Tongue (tissue), 2 donors: ENCODE measurements around the gene C19orf67.

DNA sequence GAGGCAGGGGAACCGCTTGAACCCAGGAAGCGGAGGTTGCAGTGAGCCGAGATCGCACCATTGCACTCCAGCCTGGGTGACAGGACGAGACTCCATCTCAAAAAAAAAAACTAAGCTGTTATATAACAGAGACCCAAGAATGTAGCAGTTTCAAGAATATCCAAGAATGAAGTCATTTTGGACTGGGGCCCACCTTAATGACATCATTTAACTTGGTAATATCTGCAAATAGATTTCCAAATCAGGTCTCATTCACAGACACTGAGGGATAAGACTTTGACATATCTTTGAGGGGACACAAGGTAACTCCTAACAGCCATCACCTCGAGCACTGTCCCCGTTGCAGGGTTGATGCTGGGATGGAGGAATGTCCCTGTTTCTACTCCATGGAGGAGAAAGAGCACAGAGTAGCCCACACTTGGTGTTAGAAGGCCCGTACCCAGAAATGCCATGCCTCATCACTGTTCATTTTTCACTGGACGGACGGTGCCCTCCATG is 19.8 kb upstream of the YJU2B start:
- RAMPAGE, long total RNA, result no peak

DNA sequence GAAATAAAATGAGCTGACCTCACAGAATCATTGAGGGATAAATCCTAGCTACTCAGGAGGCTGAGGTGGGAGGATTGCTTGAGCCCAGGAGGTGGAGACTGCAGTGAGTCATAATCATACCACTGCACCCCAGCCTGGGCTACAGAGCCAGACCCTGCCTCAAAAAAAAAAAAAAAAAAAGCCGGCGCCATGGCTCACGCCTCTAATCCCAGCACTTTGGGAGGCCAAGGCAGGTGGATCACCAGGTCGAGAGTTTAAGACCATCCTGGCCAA is 7.2 kb downstream of the YJU2B start:
- RAMPAGE, long total RNA, result no peak

GRCh38 chr19:13774945-13775268 is 651 bp downstream of the C19orf53 start:
- RAMPAGE, long total RNA, result no peak

GRCh38 chr19:13839447-13840326 is 37.2 kb upstream of the NANOS3 start:
- RAMPAGE, long total RNA, result no peak

DNA sequence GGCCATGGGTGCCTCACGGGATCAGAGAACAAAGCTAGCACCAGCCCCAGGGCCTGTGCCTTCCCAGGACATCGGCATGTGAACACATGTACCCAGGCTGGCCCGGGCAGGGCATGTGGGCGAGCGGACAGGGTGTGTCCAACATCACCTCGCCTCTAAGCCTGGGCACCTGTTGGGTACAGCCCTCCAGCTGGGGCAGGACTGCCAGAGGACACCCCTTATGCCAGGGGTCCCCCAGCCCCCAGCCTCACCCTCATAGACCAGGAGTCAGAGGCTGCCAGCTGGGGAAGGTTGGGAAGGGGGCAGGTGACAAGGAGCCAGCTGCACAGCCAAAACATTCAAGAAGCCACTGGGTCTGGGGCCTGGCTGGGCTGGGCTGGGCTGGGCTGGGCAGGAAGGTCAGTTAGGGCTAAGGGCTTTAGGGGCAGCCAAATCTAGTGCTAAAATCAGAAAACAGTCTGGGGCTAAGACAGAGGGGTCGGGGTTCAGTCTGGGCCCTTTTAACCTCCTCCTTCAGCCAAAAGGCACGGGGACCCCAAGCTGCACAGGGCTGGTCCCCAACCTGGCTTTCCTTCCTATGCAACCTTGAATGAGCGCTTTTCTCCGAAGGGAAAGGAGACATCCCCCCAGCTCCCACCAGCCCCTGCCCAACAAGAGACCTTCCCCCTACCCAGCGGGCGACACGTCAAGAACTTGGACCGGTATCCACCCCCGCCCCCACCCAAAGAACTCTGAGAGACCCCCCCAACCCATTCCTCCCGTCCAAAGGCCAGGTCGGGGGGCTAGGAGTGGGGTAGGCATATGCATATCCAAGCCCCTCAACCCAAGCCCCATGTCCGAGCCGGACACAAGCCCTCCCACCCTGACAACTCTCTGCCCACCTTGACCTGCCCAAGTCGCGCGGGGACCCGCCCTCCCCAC is 35.2 kb upstream of the NANOS3 start:
- RAMPAGE, long total RNA, result no peak

DNA sequence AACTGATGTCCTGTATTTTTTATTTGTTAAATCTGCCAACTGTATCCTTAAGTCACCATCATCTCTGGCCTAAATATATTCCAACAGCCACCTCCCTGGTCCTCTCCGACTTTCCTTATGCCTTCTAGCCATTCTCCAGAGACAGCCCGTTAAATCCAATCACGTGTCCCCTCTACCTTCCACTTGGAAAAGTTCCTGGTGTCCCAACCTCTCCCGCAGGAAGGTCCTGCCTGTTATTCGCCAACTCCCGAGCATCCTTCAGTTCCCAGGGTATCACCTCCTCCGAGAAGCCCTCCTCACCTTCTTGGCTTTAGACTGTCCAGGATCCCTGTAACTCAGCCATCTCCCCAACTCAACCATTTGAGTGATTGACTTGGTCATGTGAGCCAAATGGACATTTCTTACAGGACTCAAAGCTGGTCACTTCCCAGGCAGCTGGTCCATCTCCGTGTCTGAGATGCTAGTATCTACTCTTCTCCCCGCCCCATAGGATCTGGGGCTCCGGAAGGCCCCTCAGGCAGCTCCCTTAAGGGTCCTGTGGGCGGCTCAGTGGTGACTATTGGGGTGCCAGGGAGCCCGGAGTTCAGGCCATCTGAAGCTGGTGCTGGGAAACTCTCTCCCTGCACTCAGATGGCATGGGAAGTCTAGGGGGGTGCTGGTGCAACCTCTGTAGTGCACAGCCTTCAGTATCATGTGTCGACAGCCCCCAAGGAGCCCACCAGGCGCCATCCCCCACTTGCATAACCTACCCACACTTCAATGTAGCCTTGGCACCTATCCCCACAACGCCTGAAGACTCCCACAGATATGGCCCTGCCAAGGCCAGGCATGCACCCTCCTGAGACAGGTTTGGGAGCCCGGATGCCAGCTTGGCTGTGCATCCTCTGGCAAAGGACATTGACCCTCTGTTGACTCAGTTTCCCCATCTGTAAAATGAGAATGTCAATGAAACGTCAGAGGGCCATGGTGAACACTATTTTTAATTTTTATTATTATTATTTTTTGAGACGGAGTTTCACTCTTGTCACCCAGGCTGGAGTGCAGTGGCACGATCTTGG is 27.8 kb upstream of the NANOS3 start:
- RAMPAGE, long total RNA, result no peak

- RAMPAGE, long total RNA, result no peak
These were observed 4.1 kb upstream of the NANOS3 start for GRCh38 chr19:13872373-13873619.

- RAMPAGE, long total RNA, result no peak
These were observed 3.6 kb downstream of the DCAF15 start for GRCh38 chr19:13955763-13956420.

DNA sequence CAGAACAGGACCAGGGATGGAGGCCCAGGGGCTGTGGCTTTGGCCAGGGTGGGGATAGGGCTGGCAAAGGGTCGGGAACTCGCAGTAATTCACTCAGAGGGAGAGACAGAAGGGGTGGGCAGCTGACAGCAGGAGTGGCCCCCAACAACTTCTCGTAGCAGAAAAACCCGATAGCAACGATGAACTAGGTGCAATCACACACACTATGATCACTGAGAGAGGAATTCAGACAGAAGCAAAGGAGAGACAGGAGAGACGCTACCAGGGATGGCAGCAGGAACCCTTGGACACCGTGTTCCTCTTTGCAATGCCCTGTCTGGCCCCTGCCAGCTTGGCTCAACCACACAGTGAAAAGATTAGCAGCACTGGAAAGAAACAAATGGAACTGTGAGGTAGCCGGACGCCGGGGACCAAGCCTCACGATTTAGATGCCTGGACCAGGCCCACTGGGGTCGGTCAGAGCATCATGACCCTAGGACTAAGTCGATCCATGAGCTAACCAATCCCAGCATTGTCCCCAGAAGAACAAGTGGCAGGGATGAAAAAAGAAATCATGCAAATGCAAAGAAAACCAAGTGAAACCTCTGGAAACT is 23.6 kb downstream of the DCAF15 start:
- RAMPAGE, long total RNA, result no peak

DNA sequence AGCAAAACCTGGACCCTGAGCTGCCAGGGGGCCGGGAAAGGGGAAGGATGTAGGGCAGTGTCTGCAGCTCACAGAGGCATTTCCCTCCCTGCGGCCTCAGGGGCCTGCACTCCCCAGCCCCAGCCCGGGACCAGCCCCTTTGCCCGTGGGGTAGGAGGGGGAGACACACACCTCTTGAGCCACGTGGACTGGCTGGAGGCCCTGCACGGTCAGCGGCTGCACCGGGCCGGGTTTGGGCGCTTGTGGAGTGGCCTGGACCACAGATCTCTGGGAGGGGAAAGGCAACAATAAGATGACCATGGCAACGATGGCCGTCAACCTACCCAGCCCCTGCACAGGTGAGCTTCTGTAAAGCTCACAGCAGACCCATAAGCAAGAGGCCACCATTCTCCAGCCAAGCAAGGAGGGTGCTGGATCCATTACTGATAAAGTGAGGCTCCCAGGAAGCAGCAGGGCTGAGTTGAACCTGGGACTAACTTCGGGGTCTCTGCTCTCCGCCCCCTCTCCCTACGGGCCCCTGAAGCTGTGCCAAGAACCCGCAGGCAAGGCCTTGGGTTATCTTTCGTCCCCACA is 26.8 kb downstream of the RFX1 start:
- RAMPAGE, long total RNA, result no peak

GRCh38 chr19:13993482-13994102 is 12.5 kb downstream of the RFX1 start:
- RAMPAGE, long total RNA, result no peak

DNA sequence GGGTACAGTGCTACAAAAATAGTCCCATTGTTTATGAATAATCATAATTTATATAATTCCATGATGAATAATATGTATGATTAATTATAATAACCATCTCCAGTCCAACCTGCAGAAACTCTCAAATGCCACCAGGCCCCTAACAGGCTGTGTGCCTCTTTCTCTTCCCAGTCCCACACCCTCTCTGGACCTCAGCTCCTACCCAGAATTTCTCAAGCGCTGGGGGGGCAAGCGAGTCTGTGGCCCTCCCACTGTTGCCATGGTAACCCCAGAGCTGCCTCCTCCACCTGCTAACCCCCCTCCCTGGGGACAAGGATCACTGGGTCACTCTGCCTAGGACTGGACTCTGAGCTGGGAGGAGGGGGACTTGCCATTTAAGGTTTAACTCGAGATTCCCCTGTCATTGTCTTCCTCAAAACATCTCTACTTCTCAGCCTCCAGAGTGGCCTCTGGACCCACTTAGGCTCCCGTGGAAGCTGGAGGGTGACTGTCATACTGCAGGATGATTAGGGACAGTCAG is 2.3 kb downstream of the PALM3 start:
- RAMPAGE, long total RNA, result no peak

DNA sequence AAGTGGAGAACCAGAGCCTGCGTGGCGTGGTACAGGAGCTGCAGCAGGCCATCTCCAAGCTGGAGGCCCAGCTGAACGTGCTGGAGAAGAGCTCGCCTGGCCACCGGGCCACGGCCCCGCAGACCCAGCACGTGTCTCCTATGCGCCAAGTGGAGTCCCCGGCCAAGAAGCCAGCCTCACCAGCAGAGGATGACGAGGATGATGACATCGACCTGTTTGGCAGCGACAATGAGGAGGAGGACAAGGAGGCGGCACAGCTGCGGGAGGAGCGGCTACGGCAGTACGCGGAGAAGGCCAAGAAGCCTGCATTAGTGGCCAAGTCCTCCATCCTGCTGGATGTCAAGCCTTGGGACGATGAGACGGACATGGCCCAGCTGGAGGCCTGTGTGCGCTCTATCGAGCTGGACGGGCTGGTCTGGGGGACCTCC is 1.9 kb upstream of the MISP3 start:
- RAMPAGE, long total RNA, result no peak

DNA sequence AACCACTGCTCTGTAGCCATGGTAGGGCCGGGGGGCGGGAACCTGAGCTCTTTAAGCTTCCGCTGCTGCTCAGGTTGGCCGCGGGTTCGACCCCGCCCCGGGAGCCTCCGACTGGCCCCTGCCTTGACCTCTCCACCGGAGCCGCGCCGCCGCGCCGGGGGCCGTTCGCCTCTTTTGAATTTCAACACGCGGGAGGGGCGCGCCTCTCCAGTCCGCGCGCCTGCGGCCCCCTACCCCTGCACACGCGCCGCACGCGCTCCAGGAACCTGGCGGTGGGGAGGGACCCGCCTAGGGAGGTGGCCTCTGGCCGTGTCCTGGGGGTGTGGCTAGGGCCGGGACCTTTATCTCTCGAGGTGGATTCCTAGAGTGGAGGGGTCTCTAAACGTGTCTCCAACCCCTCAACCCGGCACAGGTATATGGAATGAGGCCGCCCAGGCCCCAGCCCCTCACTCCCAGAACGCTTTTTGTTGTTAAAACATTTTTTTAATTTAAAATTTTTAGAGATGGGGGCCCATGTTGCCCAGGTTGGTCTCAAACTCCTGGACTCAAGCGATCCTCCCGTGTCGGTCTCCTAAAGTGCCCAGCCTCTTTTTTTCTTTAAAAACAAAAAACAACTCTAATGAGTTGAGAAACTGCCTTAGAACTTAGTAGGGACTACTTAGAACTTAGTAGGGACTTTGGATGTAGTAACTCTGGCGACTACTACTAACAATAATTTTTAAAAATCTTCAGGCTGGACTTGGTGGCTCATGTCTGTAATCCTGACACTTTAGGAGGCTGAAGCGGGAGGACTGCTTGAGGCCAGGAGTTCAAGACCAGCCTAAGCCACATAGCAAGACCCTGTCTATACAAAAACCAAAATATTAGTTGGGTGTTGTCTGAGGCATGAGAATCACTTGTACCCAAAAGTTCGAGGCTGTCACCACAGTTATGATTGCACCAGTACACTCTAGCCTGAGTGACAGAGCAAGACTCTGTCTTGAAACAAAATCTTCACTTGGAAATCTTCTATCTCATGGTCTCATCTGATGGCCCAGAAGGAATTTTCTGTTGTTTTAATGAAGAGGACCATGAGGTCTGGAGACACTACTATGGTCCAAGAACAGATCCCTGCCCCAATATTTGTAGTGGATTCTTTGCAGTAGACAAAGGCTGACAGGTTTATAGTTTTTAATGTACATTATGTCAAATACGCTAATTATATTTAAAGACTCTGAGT is at the start of gene C19orf67:
Gene C19orf67 (minus strand): TSS at position 176 of the 1,219 bp plus-strand sequence.
- RAMPAGE, long total RNA, result no peak

DNA sequence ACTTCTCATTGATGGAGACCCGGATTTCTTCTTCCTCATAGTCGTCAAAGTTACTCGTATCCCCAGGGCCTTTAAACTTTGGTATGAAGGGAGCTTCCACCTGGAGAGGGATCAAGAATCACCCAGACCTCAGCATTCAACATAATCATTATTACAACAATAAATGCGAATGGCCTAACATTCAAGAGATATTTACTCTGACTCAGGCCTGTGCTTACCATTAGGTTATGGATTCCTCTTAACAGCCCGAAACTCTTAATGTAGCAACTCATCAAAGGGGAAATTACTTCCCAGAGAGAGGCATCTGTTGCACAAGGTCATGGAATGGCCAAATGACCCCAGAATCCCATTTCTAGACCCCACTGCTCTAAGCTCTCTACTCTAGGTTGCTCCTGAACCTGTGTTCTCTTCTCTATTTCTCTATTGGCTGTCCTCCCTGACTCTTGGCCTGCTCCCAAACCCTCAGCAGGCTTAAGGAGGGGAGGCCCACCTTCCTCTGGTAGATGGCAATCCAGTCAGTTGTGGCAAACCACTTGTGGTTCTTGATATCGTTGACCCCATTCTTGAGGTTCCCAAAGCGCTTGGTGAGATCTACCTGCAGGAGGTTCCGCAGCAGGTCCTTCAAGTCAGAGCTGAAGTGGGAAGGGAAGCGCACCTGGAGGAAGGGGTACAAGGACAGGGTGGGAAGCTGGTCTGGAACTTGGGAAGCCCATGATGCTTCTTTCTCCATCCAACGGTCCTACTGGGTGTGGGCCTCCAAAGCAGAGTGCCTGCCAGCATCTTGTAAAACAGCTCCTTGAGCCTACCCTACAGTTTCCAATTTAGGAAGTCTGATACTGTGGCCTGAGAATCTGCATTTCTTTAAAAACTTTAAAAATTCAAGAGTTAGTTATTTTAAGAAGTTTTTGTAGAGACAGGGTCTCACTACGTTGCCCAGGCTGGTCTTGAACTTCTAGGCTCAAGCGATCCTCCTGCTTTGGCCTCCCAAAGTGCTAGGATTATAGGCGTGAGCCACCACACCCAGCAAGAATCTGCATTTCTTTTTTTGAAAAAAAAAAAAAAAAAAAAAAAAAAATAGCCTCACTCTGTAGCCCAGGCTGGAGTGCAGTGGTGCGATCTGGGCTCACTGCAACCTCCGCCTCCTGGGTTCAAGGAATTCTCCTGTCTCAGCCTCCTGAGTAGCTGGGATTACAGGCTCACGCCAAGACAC is 8.0 kb upstream of the C19orf67 start:
- RAMPAGE, long total RNA, result no peak

DNA sequence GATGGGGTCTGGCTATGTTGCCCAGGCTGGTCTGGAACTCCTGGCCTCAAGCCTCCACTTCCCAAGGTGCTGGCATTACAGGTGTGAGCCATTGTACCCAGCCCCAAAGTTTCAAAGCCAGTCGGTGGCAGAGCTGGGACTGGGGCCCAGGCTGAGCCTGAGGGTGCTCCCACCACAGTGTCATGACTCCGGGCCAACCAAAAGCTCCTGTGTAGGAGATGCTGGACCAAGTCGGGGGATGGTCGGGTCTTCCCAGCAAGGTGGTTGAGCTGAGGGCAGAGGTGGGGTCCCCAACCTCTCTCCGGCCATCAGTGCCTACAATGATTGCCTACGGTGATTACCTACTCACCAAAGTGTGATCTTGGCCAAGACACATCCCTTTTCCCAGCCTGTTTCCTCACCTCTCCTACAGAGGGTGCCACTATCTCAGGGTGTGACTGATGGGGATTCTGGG is 10.8 kb upstream of the C19orf67 start:
- RAMPAGE, long total RNA, result no peak

- RAMPAGE, long total RNA, result no peak
These were observed 13.1 kb upstream of the ASF1B start for GRCh38 chr19:14149148-14150208.

GRCh38 chr19:14248904-14250241 is 43.4 kb upstream of the ADGRL1 start:
- RAMPAGE, long total RNA, result no peak

GRCh38 chr19:14368075-14368642 is 13.1 kb upstream of the ADGRE5 start:
- RAMPAGE, long total RNA, result no peak

- RAMPAGE, long total RNA, result no peak
These were observed 15.0 kb downstream of the ADGRE5 start for GRCh38 chr19:14396252-14396657.